Epithelial cell of esophagus (primary cell): ENCODE measurements around a stretch of chr13.

GRCh38 chr13:106917447-106918351 is 349.8 kb upstream of the ARGLU1 start:
- RRBS, result 3% methylated on average over 26 of the region's 87 CpGs

GRCh38 chr13:107926649-107927032 is 59.3 kb upstream of the NALF1 start:
- RRBS, result no CpG with 5 or more reads among the region's 3 CpGs

- RRBS, result no CpG with 5 or more reads among the region's 13 CpGs
Measured at GRCh38 chr13:108120090-108120919, 95.0 kb downstream of the LIG4 start.

- RRBS, result no CpG with 5 or more reads among the region's 5 CpGs
Measured at GRCh38 chr13:108734501-108735139, 105.2 kb downstream of the MYO16 start.

GRCh38 chr13:108915483-108916180 is 286.2 kb downstream of the MYO16 start:
- RRBS, result no CpG with 5 or more reads among the region's 9 CpGs

- RRBS, result no CpG with 5 or more reads among the region's 2 CpGs
Measured at GRCh38 chr13:109241058-109241662, 545.2 kb downstream of the IRS2 start.

GRCh38 chr13:109268627-109269311 is 517.6 kb downstream of the IRS2 start:
- RRBS, result no CpG with 5 or more reads among the region's 8 CpGs

DNA sequence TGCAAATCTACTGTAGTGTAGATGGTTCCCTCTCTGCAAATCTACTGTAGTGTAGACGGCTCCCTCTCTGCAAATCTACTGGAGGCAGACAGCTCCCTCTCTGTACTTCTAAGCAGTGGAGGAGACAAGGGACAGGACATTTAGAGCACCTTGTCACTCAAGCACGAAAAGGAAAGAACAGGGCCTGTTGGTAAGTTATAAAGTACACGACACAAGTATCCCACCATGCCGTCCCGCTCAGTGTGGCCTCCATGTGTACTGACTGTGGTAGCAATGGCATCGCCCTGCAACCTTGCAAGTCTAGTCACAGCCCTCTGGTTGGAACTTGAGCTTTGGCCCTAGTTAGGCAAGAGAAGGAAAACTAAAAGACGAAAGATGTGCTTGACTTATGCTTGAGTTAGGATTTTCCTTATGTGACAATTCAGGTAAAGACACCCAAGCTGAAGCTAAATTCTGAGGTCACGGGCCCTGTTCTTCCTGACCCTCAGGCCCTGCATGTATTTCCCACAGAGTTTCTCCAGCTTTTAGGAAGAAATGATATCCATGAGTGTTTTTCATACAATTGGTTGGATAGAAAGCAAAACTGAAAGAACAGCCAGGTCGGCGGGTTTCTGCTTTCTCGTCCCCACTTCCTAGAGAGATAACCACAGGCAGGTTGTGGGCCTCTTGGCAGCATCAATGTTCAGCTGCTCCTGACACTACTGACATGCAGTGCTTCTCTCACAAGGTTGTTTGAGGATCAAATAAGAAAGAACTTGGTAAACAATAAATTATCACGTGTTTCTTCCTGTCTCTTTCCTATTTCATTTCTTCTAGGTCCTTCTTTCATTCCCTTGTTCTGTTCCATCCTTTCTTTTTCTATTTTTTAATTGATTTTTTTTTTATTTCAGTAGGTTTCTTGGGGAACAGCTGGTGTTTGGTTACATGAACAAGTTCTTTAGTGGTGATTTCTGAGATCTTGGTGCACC is 216.2 kb downstream of the IRS2 start:
- RRBS, result no CpG with 5 or more reads among the region's 12 CpGs

GRCh38 chr13:109649756-109650204 is 136.6 kb downstream of the IRS2 start:
- RRBS, result no CpG with 5 or more reads among the region's 6 CpGs

- RRBS, result no CpG with 5 or more reads among the region's 18 CpGs
Measured at GRCh38 chr13:109684269-109685255, 101.8 kb downstream of the IRS2 start.

- RRBS, result no CpG with 5 or more reads among the region's 18 CpGs
Measured at GRCh38 chr13:109687355-109688608, 98.6 kb downstream of the IRS2 start.

GRCh38 chr13:109723057-109723516 is 63.3 kb downstream of the IRS2 start:
- RRBS, result no CpG with 5 or more reads among the region's 3 CpGs

DNA sequence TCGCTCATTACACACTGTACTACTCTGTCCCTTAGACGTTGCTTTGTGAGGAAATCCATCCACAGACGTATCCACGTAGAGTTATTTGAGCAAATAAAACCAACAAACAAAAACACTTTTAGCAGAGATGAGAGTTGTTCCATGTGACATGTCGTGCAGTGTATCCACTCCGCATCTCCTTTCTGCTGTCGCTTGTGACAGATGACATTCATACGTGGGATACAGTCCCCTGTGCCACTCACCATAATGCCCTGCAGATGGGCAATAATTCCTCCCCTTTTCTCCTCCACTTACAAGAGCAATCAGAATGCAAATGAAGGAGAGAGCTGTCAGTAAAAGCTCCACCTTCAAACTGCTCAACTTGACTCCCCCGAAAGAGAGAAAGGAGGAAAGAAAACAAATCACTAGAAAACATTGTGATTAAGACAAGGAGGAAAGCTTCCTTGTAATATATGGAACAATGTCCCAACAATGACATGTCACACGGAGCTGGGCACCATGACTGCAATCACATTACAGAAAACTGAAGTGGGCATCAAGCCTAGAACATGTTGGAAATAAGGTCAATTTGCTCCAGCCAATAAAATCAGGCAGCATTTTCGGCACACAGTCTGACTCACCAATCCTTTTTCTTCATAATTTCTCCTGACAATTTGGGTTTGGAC is 25.9 kb downstream of the IRS2 start:
- RRBS, result no CpG with 5 or more reads among the region's 11 CpGs

DNA sequence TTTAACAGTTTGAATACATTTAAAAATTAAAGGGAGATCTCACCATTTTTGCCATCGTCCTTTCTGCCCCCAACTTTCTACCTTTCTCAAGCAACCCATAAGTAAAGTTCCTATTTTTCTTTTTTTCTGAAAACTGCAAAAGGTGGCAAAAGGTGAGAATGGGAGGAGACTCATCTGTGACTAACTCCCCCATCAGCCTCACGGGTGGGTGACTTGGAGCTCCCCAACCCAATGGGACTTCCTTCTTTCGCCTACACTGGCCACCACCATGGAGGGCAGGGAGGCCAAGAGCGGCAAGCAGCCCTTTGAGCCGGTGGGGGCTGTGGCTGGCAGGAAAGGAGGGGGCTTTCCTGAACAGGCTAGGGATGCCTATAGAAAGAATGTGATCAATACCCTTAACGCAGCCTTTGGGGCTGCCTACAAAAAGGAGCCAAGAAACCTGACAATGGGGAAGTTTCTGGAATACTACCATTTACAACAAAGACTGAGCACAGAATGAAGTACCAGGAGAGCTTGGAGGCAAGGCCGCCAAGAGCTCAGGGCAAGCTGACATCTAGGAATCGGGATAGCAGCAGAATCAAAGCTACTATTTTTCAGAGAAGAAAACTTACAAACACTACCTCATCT is 16.4 kb downstream of the IRS2 start:
- RRBS, result no CpG with 5 or more reads among the region's 8 CpGs

DNA sequence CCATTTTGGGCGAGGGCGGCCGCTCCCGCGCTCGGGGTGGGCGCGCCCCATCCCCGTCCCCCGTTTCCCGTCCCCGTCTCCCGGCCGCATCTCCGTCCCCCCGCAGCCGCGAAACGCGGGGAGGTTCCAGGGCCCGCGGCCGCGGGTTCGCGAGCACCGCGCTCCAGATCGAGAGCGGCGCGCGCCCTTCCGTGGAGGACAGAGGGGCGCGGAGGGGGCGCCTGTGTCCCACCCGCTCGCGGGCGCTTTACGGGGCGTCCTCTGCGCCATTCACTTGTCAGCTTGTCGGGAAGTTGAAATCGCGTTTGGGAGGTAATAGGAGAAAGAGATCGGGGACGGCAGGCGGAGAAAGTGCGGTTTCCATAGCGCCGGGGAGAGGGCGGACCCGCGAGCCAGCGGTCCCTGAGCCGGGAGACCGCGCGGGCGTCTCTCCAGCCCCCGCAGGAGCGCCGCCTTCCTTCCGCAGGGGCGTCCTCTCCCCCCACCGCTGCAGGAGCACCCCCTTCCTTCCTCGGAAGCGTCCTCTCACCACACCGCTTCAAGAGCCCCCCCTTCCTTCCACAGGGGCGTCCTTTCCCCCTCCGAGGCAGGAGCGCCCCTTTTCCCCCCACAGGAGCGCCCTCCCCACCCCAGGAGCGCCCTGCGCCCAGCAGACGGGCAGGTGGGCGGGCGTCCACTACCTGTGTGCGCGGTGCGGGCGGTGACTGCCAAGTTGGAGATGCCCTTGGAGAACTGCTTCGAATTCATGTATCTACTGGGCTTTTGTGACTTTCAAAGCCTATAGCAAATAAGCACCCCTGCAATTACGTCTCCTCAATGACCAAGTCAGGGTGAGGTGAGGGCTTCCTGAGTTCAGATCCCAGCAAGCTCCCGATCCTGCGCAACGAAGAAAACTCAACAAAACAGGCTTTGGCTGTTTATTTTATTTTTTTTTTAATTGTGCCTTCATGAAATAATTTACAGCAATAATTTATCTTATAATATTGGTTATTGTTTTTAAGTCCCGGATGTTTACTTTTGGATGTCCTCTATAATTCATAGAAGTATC is 1.1 kb upstream of the IRS2 start:
- RRBS, result 3% methylated on average over 6 of the region's 90 CpGs

- RRBS, result no CpG with 5 or more reads among the region's 1 CpG
Measured at GRCh38 chr13:109790122-109790589, 3.8 kb upstream of the IRS2 start.

DNA sequence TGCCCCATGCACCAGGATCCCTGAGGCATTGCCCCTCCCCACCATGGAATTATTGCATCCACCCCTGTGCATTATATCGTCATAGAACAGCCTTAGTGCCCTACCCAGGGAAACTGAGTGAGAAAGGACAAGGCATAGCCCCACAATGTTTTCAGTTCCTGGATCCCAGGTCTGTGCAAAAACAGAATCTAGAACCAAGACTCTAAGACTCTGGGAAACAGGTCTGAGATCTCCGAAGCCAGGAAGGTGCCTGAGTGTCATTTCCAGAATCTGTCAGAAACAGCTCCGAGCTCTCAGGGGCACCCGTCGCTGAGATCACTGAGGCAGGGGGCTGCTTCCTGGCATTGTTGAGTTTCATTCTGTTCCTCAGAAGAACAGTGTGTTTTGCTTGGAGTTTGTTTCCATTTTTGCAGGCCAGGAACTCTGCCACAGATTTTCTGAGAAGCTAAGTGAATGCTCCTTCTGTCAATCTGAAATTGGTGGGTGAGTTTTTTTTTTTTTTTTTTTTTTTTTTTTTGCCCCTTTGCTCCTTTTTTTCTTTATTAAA is 237.3 kb upstream of the IRS2 start:
- RRBS, result no CpG with 5 or more reads among the region's 5 CpGs

- RRBS, result no CpG with 5 or more reads among the region's 3 CpGs
Measured at GRCh38 chr13:110225894-110226212, 81.1 kb downstream of the COL4A1 start.

- RRBS, result no CpG with 5 or more reads among the region's 11 CpGs
Measured at GRCh38 chr13:110232763-110233098, 74.2 kb downstream of the COL4A1 start.

DNA sequence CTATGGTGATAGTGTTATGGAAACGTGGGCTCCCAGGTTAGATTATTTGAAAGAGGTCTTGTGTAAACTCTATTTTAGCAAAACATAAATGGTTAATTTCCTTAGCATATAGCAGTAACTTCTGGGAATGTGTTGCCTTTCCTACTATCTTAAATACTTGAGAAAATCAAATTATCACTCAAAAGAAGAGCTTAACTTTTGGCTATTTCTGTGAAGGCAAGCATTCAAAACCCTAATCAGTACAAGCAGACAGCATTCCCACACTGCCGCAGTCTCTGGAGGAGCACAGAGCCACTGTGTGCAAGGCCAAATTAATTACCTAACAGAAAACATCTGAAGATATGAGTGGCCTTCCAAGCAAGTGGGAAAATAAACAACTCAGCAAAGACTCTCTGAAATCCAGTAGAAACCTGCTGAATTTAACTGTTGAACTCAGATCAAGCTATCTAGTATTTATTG is 68.2 kb downstream of the COL4A1 start:
- RRBS, result no CpG with 5 or more reads among the region's 2 CpGs